Pulmonary artery (tissue), 1 donor: ENCODE measurements around the gene EDN1.

DNA sequence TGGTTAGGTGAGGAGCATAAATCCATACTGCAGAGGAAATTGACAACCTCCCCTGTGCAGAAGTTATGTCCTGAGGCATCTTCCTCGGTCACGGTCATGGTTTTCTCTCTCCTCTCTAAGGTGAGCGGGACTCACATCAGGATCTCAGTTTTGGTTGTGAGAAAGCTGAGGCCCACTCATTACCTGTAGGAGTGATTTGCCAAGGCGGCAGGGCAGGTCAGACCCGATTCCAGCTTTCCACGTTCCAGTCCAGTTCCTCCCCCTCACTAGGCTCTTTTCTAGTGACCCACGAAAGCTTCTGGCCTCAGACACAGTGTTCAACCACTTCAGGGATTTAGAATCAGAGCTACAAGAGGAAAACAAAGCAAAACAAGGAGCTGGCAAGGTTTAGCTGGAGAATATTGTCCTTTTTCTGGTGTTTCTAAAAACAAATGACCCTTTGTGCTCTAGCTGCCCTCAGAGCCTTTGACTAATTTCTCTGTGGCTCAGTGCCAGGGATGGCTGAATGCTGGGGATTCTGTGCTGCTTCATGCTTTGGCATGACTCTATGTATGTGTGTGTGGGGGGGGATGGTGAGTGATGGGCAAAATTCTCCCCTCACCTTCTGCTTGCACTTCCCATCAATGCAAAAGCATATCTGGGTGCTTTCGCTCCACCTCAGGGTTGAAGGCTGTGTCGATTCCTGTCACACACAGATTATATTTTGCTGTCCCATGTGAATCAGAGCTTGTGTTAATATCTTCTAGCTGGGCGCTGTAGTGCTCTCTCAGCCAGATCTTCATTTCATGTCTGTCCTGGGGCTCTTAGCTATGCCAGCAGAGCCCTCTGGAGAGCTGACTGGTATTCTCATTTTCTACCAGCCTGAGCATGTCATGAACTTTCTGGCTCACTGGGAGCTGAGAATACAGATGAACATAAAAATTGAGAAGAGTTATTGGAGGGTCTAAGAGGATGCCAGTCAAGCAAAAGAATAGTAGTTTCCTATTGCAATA lies 19.2 kb upstream of the NEDD9 start:
- PRO-cap, result no peak

- PRO-cap, result no peak
These were observed 139.0 kb upstream of the TMEM170B start for GRCh38 chr6:11398526-11398918.

GRCh38 chr6:11432674-11433215 lies 104.8 kb upstream of the TMEM170B start:
- PRO-cap, result no peak

GRCh38 chr6:11586534-11587195 lies 49.1 kb downstream of the TMEM170B start:
- PRO-cap, result no peak

DNA sequence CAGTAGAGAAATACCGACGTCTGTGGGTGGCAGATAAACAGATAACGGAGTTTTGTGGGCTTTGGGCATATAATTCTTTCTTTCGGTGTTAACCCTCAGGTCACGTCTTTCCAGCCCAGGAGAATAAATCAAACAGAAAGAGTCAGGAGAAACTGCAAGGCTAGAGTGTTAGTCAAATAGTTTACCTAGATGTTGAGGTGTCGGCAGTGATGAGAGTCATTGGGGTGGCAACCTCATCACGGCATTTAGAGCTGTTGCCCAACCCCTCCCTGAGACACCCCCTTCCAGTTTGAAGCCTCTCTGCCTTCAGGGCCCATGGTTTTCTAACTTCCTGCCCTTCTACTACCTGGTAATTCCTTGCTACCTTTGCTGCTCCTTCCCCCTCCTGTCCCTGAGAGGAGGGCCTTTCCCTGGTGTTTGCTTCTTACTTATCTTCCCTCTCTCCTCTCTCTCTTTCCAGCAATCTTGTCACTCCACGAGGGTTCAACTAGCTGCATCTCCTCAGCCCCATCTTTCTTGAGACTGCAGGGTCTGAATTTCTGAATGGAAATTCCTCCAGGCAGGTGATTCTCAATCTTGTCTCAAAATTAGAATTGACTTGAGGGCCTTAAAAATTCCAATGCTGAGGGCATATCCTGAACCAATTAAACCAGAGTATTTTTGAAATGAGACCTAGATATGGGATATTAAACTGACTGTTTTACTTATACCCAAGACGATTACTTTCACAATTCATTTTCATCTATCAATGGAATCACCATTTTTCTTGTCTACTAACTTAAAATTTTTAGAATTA lies 49.3 kb downstream of the ADTRP start:
- PRO-cap, result no peak

DNA sequence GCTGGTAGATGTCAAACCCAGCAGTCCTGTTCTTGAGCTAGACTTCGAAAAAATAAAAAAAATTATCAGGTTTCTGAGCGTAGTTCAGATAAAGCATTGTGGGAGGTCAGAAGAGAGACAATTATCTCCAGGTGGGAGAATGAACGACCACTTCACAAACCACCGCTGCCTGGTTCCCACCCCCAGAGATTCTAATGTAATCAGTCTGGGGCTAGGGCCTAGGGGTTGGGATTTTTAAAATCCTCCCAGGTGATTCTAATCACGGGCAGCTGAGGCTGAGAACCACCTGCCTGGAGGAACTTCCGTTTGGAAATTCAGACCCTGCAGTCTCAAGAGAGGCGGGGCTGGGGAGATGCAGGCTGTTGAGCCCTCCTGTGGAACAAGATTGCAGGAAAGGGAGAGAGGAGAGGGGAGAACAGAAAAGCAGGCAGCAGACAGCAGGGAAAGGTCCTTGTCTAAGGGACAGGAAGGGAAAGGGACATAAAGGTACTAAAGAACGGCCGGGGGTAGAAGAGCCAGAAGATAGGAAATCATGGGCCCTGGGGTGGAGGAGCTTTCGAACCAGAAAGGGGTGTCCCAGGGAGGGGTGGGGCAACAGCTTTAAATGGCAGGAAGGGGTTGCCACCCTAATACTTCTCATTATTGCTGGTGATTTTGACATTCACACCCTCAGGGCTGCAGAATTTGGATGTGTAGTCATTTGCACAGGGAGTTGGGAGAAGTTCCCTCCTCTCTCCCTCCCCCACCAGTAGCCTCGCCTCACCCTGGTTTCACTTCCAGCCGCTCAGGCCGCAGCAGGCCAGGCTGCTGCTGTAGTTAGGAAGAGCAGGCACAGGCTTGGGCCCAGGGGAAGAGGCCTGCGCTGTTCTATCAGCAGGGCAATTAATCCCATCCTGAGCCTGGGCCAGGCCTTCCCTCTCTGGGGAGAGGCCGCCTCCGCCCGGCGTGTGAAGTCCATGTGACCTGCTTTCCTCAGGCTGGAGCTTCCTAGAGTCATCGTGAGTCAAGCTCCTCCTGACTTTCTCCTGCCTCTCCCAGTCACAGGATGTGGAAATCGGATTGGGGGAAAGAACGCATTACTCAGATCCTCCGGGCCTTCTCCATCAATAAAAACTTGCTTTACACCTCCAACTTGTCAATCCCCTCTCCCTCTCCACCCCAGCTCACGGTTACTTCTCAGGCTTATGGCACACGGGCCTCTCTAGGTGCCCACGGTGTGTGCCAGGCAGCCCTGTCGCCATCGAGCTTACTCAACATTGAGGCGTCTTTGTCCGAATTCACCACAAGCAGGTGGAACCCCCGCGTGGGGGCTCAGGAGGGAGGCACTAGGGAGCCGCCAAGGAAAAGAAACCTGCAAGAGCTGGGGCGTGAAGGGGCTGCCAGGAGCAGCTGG lies 8.1 kb downstream of the ADTRP start:
- PRO-cap, result bidirectional peak, plus-strand start at position 1,048 of the sequence, minus-strand start at position 921 of the sequence

DNA sequence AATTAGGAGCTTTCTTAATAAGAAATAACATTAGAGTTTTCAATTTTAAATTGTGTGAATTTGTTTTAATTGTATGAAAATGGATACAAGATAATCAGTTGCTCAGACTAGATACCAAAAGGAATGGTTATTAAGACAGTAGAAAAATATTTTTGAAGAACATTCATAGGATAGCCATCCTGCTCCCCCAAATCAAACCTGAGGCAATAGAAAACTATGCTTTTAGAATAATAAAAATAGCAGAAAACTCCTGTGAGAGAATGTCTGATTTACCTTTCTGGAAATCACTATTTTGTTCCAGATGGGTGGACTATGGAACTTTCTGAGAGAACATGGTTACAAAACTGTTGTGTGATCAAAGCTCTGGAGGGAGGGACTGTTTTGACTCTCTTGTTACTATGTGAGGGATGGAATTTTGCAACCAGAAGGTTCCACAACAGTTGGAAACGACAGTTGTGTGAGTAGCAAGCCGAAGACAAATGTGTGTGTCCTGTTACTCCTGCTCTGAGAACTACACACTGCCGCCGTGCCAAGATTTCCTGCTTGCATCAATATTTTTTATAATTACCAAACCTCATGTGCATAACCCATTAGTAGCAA lies 11.1 kb upstream of the HIVEP1 start:
- PRO-cap, result no peak

DNA sequence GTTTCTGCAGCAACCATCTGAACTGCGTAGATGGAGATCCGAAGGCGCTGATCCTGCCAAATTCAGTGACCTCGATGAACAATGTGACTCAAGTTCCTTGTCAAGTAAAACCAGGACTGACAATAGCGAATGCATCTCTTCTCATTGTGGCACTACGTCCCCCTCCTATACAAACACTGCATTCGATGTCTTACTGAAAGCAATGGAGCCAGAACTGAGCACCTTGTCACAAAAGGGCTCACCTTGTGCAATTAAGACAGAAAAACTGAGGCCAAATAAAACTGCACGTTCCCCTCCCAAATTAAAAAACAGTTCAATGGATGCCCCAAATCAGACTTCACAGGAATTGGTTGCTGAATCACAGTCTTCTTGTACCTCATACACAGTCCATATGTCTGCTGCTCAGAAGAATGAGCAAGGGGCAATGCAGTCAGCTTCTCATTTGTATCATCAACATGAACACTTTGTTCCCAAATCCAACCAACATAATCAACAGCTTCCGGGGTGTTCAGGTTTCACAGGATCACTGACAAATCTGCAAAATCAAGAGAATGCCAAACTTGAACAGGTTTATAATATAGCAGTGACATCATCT lies 108.2 kb downstream of the HIVEP1 start:
- PRO-cap, result no peak

- PRO-cap, result no peak
These were observed 110.4 kb downstream of the HIVEP1 start for GRCh38 chr6:12122477-12122952.

- PRO-cap, result no peak
These were observed 126.2 kb downstream of the HIVEP1 start for GRCh38 chr6:12138268-12138827.

GRCh38 chr6:12146575-12146923 lies 134.4 kb downstream of the HIVEP1 start:
- PRO-cap, result no peak

DNA sequence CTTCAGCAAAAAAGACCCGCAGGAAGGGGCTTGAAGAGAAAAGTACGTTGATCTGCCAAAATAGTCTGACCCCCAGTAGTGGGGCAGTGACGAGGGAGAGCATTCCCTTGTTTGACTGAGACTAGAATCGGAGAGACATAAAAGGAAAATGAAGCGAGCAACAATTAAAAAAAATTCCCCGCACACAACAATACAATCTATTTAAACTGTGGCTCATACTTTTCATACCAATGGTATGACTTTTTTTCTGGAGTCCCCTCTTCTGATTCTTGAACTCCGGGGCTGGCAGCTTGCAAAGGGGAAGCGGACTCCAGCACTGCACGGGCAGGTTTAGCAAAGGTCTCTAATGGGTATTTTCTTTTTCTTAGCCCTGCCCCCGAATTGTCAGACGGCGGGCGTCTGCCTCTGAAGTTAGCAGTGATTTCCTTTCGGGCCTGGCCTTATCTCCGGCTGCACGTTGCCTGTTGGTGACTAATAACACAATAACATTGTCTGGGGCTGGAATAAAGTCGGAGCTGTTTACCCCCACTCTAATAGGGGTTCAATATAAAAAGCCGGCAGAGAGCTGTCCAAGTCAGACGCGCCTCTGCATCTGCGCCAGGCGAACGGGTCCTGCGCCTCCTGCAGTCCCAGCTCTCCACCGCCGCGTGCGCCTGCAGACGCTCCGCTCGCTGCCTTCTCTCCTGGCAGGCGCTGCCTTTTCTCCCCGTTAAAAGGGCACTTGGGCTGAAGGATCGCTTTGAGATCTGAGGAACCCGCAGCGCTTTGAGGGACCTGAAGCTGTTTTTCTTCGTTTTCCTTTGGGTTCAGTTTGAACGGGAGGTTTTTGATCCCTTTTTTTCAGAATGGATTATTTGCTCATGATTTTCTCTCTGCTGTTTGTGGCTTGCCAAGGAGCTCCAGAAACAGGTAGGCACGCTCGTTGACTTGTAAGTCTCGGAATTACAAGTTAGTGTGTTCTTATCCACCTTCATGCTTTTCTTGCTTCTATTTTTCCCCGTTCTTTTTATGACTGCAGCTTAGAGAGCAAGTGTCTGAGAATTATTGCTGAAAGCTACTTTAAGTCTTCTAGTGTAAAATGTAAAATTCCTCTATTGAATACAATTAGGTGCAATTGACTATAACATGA lies at the start of gene EDN1:
Gene EDN1, plus strand, starts transcription at position 577 of the 1,129 bp plus-strand sequence.
- PRO-cap, result bidirectional peak, plus-strand start at position 577 of the sequence, minus-strand start at position 324 of the sequence; bidirectional peak, plus-strand start at position 742 of the sequence, minus-strand start at position 685 of the sequence

- PRO-cap, result no peak
These were observed 4.5 kb downstream of the EDN1 start for GRCh38 chr6:12294641-12295154.

- PRO-cap, result no peak
These were observed 122.4 kb upstream of the PHACTR1 start for GRCh38 chr6:12594206-12594582.

DNA sequence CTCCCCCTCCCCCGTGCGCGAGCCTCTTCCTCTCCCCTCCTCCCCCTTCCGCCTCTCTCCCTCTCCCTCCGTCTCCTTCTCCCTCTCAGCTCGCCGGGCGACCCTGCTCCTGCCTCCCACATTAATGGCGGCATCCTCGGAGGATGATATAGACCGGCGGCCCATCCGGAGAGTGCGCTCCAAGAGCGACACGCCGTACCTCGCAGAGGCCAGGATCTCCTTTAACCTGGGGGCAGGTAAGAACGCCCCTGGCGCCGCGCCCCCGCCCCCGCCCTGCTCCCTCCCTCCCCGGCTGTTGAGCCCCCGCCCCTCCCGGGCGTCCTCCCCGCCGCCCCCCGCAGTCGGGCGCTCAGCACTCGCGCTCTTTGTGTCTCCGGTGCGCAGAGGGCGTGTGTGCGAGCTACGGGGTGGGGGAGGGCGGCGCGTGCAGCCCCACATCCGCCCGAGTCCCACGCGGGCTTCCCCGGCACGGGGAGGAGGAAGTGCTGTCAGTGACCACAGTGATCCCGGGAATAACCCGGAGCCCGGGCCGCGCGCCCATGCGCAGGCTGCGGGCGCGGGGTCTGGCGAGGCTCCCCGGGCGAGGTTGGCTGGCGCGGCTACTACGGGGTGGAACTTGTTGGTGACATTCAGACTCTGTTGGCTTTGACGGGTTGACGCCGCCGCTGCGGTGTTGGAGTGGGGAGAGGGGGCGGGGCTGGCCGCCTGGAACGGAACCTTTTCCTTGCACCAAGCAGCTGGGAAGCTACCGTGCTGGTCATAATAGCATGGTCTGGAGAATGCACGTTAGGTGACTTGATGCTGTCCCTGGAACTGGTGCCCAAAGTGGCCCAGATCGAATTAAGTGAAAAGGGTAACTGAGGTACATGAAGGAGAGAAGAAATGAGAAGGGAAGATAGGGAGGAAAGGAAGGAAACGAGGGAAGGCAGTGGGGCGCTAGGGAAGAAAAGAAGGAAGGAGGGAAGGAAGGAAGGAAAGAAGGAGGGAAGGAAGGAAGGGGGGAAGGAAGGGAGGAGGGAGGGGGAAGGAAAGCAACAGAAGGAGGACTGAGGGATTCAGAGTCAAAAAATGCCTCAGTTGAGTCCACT lies 33.3 kb downstream of the PHACTR1 start:
- PRO-cap, result no peak

- PRO-cap, result no peak
These were observed 69.0 kb downstream of the TBC1D7 start for GRCh38 chr6:13259373-13259789.

- PRO-cap, result no peak
These were observed 67.5 kb downstream of the TBC1D7 start for GRCh38 chr6:13260704-13261341.

- PRO-cap, result no peak
These were observed 52.8 kb downstream of the TBC1D7 start for GRCh38 chr6:13275454-13275999.

- PRO-cap, result no peak
These were observed 35.9 kb upstream of the TBC1D7 start for GRCh38 chr6:13364149-13364690.

GRCh38 chr6:13548815-13549503 lies 25.4 kb upstream of the SIRT5 start:
- PRO-cap, result no peak